Glomerular endothelial cell (primary cell): ENCODE measurements around a stretch of chr11.

DNA sequence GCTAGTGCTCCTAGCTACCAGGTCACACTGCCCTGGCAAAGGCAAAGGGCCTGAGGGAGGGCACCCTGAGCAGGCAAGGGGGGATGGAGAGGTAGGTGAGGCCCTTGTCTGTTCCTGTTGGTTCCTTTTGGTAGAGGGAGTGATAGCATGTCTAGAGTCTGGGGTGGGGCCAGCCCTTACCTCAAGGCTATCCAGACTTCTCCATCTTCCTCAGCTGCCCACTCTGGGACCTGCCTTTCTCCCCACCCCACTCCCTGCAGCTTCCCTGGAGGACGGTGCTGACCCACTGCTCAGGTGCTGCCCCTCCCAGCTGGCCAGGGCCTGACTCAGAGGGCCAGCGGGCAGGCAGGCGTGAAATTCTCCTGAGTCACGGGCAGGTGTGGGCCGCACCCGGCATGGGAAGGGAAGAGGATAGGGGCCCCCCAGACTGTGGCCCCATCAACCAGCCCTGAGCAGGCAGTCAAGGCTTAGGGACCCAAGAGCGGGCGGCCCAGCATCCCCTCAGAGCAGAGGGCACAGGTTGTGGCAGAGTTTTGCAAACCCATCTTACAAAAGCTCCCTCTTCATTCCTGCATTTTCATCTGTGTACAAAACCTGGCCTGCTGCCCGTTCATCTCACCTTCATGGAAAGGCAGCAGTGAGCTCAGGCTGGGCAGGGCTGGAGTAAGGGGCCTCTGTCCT, 5.9 kb downstream of the RHOD start:
- RAMPAGE, long total RNA, result no peak

GRCh38 chr11:67071243-67072138, 14.8 kb downstream of the RHOD start:
- RAMPAGE, long total RNA, result no peak

DNA sequence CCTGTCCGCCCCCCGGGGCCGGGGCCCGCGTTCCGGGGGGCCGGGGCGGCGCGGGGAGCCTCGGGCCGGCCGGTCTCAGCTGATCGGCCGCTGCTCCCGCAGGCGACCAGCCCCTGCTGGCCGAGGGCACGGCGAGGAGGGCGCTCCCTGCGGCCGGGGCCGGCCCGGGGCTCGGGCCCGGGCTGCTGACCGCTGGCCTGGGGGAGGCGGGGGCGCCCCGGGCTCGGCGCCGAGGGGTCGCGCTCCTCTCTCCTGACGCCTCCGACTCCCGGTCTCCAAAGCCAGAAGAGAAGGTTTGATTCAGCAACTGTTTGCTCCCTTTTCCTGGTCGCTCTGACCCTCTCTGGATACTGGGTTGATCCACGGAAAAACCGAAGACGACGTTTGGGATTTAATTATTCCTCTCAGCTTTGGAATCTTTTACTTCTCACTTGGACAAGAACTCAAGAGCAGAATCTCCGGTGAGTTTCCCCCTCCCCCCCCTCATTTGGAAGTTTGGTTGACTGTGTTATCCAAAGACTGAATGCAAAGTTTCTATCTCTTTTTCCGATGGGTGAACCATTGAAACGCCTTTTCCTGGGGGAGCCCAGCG, 622 bp downstream of the KDM2A start:
- RAMPAGE, long total RNA, result no peak

DNA sequence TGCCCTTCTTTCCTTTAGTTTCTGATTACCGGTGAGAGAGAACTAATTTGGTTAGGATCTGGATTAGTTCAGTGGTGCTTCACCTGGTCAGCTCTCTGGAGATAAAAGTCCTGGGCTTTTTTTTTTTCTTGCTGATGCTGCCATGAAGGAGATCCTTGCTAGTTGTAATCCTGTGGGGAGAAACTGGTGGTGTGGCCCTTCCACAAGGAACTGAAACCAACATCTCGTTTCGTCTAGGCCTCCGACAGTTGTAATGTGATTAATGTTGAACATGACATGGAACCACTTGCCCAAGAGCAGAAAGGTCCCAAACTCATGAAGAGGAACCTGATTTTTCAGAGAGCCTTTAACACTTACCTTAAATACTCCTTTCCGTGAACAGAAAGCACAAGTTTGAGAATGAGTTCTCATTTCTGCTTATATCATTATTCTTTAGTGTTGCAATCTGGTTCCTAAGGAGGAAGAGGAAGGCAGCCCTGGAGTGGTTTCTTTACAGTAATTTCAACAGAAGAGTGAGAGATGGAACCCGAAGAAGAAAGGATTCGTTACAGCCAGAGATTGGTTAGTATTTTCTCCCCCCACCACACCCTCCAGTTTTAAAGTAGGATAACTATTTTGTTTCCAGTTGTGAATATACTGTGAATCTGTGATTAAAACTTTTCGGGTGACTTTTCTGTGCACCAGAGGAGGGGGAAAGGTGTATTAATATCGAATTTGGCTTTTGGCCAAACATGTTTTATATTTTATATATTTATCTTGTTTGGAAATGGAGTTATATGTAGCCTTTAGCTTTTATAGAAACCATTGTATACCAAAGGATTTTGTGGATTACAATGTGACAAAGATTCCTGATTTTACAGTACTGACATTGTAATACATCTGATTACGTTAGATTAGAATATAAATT, 2.0 kb downstream of the KDM2A start:
- RAMPAGE, long total RNA, result no peak

DNA sequence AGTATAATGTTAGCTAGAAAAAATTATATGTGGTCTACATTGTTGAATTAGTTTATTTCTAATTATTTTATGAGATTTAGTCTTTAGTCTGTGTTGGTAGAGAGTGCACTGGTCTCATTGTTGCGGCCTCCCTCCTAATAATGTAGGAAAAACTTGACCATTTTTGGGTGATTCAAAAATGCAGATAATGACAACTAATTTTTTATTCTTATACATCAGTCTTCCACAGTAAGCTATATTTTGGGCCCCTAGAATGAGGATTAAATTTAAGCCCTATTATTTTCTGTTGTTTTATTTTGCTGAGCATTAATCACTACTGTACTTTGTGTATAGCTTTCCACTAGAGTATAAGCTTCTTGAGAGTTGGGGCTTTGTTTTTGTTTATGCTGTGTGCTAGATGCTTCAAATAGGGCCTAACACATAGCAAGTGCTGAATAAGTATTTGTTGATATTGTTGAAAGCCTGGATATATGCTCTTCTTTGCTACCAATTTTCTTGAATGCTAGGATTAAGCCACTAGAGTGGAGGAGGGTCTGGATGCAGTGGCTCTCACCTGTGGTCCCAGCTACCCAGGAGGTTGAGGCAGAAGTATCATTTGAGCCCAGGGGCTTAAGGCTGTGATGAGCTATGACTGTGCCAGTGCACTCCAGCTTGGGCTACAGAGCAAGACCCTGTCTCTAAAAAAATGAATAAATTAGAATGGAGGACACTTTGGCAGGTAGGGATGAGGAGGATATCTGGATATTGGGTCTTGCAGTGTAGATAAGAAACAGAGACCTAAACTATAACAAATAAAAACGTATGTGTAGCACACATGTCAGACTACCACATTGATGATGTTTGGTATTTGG, 9.6 kb downstream of the KDM2A start:
- RAMPAGE, long total RNA, result no peak

DNA sequence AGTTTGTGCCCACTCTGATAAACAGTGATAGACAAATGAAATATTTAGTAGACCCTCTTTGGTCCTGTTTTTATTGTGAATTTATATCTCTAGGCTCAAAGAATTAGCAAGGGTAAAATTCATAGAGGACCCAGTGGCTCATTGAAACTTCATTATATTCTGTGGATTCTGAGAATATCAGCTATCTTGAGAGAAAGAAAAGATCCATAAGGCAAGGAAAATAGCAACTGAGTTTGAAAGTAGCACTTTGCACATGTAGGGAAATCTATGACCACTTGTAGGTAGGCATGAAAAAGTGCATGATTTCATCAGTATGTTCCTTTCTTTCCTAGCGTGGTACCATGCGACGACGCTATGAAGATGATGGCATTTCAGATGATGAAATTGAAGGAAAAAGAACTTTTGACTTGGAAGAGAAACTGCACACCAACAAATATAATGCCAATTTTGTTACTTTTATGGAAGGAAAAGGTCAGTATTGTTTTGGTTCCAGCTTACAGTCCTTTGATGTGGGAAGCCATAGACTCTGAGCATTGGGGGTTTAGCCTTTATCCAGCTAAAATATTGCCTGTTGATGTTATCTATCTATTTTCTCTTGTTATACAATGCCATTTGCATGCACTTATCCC, 60.8 kb downstream of the KDM2A start:
- RAMPAGE, long total RNA, result no peak

DNA sequence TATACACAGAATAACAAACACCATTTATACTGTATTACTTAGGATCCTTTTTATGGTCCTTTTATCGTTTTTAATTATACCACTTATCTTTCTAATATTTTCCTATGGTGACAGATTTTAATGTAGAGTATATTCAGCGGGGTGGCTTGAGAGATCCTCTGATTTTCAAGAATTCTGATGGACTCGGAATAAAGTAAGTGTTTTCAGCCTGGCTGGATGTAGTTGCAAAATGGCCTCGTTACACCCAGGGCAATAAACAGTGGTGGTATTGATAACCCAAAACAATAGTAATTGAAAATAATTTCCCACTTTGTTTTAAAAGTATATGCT, 62.1 kb downstream of the KDM2A start:
- RAMPAGE, long total RNA, result no peak

- RAMPAGE, long total RNA, result no peak
These were observed 1.1 kb downstream of the GRK2 start for GRCh38 chr11:67267217-67268002.

DNA sequence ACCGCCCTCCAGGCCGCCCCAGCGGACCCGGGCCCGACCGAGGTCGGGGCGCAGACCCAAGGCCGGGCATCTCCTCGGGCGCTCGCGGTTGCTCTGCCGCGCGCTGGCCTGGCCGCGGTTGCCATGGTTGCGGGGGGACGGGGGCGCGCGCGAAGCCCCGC, 121 bp upstream of the ANKRD13D start:
- RAMPAGE, long total RNA, result no peak

GRCh38 chr11:67300902-67301961, 2.1 kb upstream of the SSH3 start:
- RAMPAGE, long total RNA, result no peak

DNA sequence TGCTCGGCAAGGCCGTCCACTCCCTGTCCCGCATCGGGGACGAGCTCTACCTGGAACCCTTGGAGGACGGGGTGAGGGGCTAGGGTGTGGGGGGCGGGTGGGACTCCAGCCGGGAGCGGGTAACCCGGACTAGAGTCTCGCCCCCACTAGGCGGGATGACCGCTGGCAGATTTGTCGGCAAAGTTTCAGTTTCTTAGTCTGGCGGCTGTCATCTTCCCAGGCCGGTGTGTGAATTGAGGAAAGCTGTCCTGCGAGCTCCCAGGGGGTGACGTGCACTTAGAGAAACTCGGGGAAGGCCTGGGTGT, 327 bp downstream of the RAD9A start:
- RAMPAGE, long total RNA, result no peak

DNA sequence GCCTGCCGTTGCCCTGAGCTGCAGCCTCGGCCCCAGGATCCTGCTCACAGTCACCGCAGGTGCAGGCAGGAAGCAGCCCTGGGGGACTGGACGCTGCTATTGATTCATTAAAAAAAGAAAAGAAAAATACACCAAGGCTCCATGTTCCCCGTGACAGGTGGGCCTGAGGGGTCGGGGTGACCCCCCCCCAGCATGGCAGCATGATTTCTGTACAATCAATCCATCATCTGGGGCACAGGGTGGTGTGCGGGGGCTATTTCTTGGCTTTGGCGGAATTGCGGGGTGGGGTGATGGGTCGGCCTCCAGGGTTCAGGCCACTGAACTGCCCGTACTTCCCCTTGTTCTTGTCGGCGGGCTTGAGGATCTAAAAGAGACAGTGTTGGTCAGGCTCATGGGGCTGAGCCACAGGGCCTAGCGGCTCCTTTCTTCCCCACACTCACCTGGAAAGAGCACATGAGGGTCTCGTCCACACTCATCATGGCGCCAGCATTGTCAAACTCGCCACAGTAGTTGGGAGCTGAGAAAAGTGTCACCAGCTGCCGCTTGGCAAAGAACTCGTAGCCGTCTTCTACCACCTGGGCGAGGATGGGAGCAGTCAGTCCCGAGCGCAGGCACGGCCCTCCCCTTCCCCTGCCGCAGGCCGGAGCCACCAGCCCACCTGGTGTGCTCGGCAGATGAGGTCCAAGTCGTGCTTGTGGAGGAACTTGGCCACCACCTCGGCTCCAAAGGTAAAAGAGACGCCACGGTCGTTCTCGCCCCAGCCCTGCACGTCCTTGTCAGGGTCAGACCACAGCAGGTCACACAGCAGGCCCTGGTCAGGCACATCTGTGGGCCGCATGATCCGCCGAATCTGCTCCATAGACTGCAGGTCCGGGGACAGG, 3.1 kb downstream of the PPP1CA start:
- RAMPAGE, long total RNA, result no peak

DNA sequence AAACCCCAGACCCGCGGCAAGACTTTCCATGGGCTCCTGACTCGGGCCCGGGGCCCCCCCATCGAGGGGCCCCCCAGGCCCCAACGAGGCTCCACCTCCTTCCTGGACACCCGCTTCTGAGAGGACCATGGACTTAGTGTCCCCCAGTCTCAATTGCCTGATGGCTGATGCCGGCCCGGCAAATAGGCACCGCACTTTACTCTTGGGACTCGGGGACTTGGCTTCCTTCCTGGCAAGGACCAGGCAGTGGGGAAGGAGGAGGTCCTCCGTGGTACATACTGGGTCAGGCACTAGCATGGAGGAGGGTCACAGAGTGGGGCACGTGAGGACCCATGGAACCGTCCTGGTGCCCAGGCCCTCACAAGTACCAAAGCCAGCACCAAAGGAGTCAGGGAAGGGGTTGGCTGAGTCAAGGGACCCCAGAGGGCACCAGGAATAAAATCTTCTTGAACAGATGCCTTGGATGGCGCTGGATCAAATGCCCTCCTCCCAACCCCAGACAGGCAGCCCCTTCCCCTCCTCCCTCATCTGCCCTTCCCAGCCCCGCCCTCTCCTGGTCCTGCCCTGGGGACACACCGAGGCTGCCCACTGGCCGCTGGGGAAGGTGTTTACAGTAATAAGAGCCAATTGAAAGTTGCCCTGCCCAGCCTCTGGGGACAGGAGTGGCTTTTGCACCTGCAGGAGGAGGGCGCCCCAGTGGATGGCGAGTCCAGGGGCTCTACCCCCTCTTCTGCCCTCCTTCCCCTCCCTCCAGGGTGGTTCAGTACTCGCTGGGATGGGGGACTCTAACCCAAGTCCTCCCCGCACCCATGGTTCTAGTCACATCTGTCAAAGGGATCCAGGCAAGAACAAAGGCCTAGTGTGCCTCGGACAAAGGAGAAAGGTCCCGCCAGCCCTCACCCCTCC, 5.6 kb upstream of the CARNS1 start:
- RAMPAGE, long total RNA, result no peak

DNA sequence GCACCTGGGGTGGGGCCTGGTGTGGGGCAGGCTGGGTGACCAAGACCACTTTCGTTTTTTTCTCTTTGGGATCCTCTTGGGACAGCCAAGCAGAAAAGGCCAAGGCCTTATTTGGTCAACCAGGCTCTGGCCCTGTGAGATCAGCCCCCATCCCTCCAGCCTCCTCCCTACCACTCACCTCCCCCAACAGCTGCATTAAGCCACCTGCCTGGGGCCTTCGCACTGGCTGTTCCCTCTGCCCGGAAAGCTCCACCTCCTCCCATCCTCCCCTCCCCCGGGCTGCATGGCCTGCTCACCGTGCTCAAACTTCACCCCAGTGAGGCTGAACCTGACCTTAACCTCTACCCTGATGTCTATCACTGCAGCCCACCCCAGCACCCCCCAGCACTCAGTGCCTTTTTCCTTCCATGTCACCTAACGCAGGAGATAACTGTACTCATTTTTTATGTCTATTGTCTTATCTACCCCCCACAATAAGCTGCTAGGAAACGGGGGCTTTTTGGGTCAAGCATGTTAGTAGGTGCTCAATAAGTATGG, 1.0 kb downstream of the PTPRCAP start:
- RAMPAGE, long total RNA, result no peak

DNA sequence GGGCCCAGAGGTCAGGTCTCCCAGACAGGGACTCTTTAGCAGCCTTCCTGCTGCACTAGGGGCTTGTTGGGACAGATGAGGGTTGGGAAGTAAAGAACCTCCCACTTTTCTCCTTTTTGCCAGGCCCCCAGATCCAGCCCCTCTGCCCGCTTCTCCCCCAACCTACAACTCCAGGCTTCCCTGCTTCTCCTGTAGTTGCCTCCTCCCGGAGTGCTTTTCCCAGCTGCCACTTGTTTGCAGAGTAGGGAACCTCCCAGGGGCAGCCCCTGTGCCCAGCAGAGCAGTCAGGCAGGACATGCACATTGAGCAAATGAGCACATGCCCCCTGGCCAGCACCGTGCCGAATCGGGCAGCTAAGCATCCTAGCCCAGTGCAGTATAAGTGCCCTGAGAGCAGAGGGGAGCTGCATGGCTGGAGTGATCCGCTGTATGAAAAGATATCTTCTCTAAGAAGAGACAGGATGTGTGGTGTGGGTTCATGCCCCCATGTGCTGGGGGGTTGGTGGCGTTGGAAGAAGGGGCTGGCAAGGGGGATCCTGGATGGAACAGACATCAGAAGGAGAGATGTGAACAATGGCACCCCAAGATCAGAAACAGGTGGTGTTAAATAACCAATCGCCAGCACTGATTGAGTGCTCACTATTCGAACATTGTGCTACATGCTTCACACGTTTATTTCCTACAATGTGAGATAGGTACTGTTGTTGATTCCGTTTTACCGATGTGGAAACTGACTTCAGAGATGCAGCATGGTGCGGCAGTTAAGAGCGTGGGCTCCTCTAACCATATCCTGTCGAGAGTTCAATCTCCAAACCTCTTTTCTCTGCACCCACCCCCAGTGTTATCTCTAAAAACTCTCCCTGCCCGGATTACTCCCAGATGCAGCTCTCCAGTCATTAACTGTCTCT, 1.1 kb downstream of the AIP start:
- RAMPAGE, long total RNA, result no peak

GRCh38 chr11:67548656-67549148, 25.5 kb upstream of the CABP2 start:
- RAMPAGE, long total RNA, result no peak

- RAMPAGE, long total RNA, result no peak
These were observed 7.3 kb downstream of the NDUFV1 start for GRCh38 chr11:67613567-67614960.

DNA sequence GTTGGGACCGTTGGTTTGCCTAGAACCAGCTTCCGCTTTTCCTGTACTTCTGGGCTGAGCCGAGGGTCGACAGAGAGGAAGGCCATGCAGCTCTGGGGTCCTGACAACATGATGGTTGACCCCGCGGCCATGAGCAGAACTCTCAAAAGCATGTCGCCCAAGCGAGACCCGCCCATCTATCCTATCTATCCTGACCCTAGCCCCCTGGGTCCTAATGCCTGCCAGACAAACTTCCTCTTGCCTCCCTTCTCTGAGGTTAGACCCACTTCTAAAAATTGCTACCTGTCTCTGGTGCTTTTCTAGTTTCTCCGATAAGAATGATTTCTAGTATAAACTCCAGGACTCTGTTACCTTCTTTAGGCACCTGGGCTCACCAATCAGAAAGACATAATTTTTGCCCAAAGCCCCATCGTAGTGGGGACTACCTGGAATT, 9.0 kb downstream of the NUDT8 start:
- RAMPAGE, long total RNA, result no peak

DNA sequence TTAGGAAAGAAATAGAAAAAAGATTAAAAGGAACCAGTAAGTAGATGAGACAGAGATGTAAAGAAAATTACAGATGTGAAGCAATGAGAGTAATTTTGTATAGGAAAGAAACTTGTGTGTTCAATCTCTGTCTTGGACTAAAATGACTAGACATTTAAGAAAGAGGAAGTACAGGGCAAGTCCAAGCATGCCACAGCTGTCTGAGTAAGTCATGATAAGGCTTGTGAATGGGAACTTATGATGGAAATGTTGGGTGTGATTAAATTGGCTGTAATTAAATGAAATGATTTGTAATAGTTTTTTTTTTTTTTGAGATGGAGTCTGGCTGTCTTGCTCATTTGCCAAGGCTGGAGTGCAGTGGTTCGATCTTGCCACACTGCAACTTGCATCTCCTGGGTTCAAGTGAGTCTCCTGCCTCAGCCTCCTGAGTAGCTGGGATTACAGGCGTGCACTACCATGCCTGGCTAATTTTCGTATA, 5.8 kb upstream of the ACY3 start:
- RAMPAGE, long total RNA, result no peak

DNA sequence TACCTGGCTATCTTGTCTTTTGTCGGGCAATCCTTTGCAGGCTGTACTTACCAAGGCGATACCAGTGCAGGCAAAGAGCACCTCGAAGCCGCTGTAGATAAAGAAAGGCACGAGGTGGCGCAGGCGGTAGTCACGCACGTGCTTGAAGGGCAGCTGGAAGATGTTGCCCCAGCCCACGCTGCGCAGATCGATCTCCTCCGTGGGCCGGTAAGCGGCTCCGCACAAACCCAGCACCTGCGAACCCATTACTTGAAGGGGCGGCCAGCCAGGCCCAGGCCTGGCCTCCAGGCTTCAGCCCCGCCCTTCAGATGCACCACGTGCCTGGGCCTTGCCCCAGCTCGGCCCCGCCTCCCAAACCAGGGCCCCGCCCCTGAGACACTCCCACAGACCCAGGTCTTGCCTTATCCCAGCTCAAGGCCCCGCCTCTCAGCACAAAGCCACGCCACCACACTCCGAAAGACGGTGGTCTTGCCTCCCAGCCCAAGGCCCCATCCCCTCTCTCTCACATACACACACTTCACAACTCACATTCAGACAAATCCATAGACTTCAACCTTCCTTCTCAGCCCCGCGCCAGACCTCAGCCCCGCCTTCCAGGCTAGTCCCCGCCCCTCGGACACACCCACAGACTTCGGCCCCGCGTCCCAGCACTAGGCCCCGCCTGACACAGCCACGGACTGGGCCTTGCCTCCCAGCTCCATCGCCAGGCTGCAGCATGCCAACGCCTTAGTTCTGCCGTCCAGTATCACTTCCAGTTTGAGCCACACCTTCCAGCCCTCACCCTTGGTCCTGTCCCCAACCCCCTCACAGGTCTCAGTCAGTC, 7.1 kb downstream of the UNC93B1 start:
- RAMPAGE, long total RNA, result no peak